HCT116 (cell line): ENCODE data around the genes CASK and MAOA.

DNA sequence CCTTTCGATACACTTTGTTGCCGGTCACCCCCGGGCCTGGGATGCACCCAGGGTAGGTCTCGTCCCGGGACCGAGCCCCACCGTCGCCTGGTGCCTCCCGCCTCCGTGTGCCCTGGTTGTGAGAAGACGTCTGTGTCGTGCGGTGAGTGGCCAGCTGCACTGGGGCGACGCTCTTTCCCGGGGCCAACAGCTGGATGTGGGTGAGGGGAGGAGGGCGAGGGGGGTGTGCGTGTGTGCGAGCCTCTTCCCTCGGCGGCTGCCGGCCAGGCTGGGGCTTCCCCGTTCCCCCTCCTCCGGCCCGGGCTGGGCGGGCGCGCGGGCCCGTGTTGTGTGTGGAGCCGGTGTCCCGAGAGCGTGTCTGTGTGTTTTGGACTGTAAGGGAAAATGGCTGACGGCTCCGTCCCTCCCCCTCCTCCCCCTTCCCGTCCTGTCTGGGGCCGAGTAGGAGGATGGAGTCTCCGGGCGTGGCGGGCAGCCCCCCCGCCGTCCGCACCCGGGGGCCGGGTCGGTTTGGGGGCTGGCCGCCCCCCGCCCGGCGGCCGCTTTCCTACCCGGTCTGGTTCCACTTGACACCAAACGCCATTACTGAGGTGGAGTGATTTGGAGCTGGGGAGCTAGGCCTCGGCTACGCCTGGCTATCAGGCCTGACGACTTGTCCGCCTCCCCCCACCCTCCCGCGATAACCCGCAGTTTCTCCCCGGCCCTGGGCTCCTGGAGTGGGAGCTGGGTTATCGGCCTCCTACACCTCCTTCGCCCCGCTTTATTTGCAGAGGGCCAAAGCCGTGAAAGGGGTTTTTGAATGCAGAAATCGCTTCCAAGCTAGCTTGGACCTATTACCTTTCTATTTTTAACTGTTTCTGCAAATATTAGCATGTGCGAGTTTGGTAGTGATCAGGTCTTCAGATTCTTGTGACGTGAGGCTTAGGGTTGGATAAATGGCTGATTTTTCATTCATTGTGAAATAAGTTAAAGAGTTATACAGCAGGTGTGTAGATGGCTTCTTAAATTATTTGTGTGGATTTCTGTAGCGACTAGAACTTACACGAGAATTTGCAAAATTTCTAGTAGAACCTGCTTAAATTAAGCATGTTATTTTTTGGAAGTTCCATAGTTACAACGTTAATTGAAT, 1.1 kb downstream of the USP9X start:
- RRBS, result under 1% methylated on average over 20 of the region's 71 CpGs

GRCh38 chrX:41144140-41144983, 59.1 kb downstream of the USP9X start:
- RRBS, result no CpG with 5 or more reads among the region's 5 CpGs

GRCh38 chrX:41229112-41229726, 104.7 kb upstream of the DDX3X start:
- RRBS, result no CpG with 5 or more reads among the region's 3 CpGs

DNA sequence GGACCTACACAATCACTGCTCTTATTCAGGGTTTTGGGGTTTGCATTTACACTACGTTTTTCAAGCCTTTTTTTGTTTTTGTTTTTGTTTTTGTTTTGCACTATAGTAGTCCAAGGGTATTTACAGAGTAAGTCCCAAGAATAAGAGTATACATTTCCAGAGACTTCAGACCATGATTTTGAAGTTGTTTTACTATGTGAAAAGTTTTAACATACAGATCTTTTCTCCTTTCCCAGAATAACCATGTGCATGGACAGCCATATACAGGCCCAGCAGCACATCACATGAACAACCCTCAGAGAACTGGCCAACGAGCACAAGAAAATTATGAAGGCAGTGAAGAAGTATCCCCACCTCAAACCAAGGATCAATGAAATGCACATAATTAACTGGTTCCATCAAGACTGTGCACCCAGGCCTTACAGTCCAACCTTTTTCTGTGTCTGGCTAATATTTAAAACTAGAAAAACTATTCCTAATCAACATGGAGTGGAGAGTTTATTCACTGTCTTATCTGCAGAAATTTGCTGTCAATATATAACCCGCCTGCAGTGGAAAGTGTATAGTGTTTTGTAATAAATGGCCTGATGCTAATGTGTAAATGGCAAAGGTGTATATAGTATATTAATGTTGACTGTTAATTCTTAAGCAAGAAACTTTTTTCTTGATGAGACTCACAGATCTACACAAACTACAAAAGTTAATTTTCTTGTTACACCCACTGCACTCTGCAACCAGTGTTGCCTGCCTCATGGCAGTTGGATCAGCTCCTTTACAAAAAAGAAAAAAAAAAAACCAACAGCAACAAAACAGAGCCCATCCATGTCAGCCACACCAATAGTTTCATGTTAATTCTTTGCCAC, 101.6 kb upstream of the DDX3X start:
- RRBS, result no CpG with 5 or more reads among the region's 3 CpGs

- RRBS, result no CpG with 5 or more reads among the region's 8 CpGs
Observed at GRCh38 chrX:41302951-41303370, 31.0 kb upstream of the DDX3X start.

GRCh38 chrX:41332114-41332323, 1.9 kb upstream of the DDX3X start:
- RRBS, result no CpG with 5 or more reads among the region's 3 CpGs

DNA sequence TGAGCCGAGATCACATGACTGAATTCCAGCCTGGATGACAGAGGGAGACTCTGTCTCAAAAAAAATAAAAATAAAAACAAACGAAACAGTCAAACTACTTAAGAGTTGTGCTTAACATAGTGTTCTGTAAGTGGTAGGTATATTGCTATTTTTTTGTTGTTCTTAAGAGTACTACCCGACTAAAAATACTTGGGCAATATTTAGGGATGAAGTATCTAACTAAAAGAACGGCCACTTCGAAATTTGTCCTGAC, 2.6 kb downstream of the DDX3X start:
- RRBS, result no CpG with 5 or more reads among the region's 5 CpGs

DNA sequence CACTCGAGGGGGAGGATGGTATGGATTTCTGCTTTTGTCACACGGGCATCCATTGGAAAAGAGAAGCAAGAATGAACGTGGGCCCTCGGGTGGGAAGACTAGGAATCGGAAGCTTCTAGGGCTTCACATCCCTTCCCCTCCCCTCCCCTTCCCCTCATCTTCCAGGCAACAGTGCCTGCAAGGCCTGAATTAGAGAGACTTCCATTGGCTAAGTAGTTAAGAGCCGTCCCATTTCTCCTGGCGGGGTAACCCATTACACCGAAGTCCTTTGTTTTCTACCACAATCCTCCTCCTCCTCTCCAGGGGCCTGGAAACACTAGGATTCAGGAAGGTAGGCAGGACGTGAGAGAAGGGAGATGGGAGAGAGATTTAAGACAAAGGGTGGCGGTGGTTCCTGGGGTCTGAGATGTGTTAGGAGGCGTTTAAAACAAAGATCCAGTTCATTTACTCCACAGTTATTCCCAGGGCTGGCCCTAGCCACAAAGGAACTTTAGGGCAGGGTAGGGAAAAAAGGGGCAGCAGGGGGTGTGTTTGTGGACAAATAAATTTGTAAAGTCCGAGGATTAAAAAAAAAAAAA, 28.0 kb downstream of the NYX start:
- RRBS, result no CpG with 5 or more reads among the region's 12 CpGs

GRCh38 chrX:41823603-41823984, 99.6 kb downstream of the GPR82 start:
- RRBS, result no CpG with 5 or more reads among the region's 5 CpGs

DNA sequence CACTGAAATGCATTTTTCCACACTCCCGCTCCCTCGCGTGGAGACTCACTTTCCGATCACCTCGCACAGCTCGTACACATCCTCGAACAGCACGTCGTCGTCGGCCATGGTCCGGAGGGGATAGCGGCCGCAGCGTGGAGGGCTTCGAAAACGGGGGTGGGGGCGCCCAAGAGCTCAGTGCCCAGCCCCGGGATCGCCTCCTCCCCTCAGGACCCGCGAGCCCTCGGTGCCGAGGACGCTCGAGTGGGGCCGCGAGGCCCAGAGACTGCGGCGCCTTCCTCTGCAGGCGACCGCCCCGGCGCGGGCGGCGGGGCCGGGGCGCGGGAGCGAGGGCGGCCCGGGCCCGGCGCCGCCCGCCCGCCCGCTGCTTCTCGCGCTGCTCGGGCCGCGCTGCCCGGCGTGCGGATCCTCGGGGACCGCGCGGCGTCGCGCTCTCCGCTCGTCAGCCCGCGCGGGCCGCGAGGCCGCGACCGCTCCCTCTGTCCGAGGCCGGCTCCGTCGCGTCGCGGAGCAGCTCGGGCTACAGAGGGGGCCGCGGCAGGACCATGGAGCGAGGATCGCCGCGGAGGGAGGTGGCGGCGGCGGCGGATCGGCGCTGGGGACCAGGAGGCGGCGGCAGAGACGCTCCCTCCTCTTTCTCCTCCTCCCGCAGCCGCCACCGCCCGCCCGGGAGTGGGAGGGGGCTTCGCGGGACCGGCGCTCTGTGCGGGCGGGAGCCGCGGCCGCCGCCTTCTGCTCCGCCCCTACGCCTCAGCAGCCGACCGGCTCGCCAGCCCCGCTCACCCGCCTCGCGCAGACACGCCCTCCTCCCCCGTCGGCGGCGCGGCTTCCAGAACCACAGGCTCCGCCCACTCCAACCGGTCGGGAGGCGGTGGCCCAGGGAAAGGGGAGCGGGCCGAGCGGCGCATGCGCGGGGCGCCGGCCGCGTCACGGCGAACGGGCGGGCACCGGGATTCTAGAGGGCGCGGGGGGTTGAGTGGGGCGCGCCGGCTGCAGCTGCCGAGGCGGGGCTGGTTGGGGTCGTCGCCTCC, at the start of gene CASK:
Gene CASK, minus strand, starts transcription at position 674 of the 1,031 bp plus-strand sequence.
- RRBS, result 1% methylated on average over 58 of the region's 155 CpGs

DNA sequence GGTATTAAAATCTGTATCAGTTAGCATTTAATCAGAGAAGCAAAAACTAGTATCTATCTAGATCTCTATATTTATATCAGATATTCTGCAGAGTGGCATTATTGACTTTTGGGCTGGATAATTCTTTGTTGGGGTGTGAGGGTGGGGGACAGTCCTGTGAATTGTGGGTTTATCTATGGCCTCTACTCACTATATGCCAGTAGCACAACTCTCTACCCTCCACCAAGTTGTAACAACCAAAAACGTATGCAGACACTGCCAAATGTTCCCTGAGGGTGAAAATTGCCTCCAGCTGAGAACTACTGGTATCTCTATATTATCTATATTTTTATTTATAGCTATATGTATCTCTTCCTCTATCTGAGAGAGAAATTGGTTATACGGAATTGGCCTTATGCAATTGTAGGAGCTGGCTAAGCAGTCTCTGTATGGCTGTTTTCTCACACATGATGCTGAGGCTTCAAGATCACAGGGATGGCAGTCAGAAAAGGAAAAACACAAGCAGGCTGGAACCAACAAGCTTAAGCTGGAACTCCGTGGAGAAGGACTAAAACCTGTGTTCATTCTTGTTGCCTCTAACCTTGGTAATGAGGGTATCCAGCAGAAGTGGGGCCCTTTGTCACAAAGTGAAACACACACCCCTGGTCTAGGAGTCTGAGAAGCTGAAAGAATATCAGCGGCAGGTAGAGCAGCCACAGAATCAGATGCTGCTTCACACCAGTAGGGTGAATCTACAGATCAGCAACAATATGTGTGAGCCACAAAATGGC, 166.4 kb upstream of the PPP1R2C start:
- RRBS, result no CpG with 5 or more reads among the region's 4 CpGs

DNA sequence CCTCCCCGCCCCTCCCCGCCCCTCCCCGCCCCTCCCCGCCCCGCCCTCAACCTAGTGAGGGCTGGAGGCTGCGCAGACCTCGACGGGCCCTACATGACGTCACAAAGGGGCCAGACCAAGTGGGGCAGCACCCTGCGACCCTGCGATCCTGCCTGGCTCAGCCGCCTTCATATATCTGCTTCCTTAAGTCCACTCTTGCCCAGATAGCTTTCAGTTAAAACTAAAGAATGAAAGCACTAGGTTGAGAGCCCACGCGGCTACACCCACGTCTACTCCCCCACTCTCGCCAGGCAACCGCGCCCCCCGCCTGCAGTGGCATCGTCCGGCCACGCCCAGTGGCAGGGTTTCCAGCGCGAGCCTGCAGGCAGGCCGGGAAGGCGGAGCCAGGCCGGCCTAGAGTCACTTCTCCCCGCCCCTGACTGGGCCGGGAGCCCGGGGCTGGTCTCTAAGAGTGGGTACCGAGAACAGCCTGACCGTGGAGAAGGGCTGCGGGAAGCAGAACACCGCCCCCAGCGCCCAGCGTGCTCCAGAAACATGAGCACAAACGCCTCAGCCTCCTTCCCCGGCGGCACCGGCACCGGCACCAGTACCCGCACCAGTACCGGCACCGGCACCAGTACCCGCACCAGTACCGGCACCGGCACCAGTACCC, 1.4 kb upstream of the MAOA start:
- RRBS, result 5% methylated on average over 5 of the region's 47 CpGs

GRCh38 chrX:43655978-43656804, at the start of gene MAOA:
Gene MAOA (plus strand): TSS chrX:43656299.
- RRBS, result 14% methylated on average over 3 of the region's 36 CpGs

GRCh38 chrX:43658643-43658903, 2.5 kb downstream of the MAOA start:
- RRBS, result no CpG with 5 or more reads among the region's 2 CpGs

- RRBS, result no CpG with 5 or more reads among the region's 2 CpGs
Observed at GRCh38 chrX:43702506-43703008, 46.5 kb downstream of the MAOA start.

GRCh38 chrX:43860748-43861504, 21.3 kb downstream of the MAOB start:
- RRBS, result no CpG with 5 or more reads among the region's 9 CpGs

DNA sequence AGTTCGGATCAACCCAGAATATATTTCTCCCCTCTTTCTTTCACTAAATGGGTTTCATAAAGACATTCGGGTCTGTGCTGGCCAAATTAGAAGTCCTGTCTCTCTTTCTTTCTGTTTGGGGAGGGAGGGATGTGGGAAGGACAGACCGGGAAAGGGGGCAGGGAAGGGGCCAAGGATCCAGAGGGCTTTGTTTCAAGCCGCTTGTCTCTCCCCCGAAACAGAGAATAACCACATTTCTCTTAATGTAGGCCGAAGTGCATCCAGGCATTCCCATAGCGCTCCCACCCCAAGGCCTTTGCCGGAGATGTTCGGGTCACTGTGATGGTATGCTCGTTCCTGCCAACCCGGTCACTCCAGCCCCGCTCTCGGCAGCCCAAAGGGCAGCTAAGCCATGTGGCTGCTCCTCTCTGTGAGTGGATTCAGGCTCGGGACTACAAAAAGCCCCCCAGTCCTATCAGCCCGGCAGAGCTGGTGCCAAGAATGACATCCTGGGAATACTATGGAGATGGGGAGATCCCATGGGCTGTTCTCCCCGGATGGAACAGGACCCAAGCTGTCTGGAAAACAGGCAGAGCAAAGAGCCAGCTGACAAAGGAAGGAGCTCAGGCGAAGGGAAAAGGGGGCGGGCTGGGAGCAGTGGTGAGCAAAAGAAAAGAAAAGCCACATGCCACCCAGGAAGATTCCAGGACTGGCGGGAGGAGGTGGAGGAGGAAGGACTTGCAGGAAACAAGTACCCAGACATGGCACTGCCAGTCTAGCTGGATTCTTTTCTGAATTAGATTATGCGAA, 3.8 kb downstream of the NDP start:
- RRBS, result 89% methylated on average over 5 of the region's 20 CpGs

GRCh38 chrX:44875789-44876605, 3.0 kb downstream of the KDM6A start:
- RRBS, result no CpG with 5 or more reads among the region's 7 CpGs

DNA sequence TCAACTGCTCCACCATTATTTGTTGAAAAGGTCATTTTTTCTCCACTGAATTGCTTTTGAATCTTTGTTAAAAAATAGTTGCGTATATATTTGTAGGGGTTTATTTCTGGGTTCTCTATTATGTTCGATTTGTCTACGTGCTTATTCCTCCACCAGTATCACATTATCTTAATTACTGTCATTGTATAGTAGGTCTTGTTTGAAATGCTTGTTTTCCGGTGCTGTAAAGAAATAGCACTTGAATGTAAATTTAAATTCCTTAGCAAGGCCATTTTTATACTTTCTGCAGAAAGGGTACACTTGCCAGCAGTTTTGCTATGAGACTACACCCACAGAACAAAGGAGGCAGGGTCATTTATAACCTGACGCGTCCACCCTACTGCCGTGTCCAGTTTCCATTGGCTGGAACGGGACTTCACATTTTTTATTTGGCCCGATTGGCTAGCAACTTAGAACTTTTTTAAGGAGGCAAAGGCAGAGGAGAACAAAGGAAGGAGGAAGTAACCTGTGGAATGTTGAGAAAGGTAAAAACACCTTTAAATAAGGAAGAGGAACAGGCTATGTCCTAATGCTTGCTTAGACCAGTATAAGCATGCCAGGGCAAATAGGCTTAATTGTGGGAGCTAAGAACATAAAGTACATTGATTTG, 18.5 kb downstream of the KDM6A start:
- RRBS, result no CpG with 5 or more reads among the region's 9 CpGs

DNA sequence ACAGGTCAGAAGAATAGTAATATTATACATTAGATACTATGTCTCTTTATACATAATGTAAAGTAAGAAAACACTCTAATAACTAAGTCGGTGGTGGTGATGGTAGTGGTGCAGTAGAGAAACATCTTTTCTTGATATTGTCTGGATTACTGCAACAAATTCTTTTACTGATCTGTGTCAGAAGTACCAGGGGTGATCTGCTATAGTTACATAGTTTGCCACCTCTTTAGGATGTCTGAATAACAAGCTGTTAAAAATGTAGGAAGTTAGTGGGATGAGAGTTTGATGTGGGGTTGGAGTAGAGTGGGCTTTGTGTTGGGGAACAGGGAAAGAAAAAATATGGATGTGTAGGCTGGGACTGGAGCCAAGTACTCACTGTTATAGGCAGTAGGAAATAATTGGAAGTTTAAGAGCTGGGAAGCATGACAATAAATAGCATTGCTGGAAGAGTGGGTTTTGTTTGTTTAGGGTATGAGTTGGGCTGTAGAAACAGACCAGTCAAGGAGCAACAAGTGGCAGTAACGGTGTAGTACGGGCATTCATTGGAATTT, 81.4 kb downstream of the KDM6A start:
- RRBS, result no CpG with 5 or more reads among the region's 3 CpGs